Placental pericyte (primary cell): ENCODE measurements around the genes CEP192 and LDLRAD4.

DNA sequence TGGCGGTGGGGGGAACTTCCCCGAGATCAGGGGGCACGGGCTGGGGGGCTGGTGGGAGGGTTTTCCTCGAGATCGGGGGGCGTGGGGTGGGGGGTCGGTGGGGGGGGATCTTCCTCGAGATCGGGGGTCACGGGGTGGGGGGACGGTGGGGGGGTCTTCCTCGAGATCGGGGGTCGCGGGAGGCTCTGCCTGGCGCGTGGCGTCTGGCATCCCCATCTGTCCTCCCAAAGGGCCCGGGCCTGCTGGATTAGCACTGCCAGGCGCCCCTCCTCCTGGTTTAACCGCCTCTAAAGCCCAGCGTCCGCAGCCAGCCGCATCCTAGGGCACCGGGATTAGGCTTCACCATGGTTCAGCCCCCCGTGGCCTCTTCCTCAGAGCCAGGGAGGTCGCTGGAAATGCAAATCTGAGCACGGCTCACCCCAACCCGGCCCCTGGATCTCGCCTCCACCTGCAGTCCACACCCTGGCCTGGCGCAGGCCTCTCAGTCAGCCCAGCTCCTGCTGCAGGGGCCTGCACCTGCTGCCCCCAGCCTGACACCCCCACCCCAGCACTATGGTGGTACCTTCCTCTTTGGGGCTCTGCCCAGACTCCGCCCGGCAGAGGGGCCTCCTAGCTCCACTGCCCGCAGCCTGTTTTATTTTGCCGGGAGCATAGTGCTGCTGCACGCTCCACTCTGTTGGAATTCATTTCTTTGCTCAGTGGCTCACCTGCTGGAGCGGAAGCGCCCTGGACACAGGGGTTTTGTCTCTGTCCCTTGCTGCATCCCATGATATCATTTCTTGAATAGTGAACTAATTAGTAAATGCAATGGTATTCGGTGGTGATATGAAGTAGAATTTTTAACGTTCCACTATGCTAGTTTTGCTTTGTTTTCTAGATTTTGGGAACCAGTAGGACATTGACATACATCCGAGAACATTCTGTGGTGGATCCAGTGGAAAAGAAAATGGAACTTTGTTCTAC lies 13.2 kb downstream of the PRELID3A start:
- CAGE, long polyA plus RNA: no peak

- CAGE, long polyA plus RNA: no peak
Observed at GRCh38 chr18:12463125-12463649, 55.5 kb downstream of the PRELID3A start.

DNA sequence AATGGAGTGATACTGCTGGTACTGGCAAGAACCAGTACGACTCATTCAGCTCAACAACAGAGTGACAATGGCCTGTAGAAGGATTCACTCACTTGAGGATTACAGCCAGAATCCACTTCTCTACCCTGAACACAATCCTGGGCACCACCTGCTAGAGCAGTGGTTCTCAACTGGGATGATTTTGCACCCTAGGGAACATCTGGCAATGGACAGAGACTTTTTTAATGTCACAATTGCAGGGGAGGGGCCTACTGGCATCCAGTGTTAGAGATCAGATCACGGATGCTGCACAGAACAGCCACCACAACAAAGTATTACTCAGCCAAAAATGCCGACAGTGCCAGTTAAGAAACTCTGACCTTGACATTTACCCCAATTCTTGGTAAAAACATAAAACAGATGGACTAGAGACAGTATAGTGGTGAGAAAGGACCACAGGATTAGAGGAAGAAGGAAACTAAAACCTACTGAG lies 5.0 kb downstream of the SPIRE1 start:
- CAGE, long polyA plus RNA: no peak

GRCh38 chr18:12658351-12659065 lies 601 bp upstream of the SPIRE1 start:
- CAGE, long polyA plus RNA: no peak

GRCh38 chr18:12944811-12945263 lies 3.0 kb upstream of the SEH1L start:
- CAGE, long polyA plus RNA: no peak

DNA sequence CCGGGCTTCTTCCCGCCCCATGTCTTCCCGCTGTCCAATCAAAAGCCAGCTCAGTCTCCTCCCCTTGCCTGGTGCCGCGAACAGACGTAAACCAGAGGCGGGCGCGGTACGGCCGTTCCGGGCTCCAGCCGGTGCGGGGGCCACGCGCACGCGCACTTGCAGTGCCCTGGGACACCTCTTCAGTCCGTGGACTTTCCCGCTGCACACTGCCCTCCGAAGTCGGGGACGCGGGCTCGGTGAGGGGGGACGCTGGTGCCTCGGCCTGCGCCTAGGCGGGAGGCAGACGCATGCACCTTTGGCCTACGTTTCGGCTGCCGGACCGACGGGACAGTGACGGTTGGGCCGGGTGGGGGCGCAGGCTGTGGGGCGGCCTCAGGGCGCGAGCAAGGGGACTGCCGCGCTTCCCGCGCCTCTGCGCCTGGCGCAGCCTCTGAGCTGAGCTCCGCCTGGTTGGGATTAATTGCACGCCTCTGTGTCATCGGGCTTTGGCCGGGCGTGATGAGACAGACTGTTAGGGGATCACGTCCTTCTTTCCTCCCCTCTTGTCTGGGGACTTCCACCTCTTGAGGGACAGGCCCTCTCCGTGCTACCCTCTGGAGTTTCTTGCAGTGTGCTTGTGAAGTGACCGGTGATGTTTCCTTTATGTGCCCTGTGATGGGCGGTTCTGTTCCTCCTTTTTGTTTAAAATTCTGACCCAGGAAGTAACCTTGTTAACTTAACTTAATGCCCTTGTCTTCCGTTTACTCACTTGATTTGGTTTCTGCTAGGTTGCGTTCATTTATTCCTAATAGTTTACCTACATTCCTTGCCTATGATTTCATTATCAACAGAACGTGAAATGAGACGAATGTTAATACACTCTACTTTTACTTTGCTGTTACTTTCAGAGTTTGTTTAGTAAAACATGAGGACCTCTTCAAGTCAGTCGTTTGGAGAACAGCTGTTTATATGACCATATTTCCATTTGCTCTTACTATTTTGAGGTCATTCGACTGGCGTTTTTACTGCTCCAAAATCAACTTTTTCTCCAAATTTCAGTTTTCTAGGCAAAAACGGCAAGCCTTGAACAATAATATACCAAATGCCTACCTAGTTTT lies at the start of gene CEP192:
CEP192 (plus strand) TSS at position 161 of the 1,097 bp plus-strand sequence.
- CAGE, long polyA plus RNA: no peak

GRCh38 chr18:13001171-13001788 lies 10.1 kb downstream of the CEP192 start:
- CAGE, long polyA plus RNA: no peak

DNA sequence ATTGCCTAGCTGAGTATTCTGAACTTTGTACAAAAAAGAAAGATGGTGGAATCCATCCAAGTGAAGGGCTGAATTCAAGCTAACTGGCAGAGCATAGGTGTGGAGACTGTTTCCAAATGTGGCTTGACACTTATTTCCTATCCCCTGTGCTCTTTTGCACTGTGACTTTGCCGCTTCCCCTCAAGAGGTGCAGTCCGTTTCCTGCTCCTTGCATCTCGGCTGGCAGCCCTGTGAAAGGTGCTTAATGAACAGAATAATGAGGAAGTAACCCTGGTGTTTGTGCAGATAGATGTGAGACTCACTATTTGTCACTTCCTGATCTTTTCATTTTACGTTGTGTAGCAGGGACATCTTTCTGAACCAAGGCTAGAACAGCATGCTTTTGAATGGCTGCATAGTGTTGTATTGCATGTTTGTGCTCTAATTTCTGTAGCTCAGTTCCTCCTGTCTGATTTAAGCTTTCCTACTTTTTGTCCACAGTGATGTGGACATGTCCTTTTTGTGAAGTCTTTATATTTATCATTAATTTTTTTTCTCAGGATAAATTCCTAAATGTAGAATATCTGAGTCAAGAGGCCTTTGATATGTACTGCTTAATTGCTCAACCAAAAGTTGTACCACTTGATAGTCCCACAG lies 60.9 kb downstream of the CEP192 start:
- CAGE, long polyA plus RNA: no peak

DNA sequence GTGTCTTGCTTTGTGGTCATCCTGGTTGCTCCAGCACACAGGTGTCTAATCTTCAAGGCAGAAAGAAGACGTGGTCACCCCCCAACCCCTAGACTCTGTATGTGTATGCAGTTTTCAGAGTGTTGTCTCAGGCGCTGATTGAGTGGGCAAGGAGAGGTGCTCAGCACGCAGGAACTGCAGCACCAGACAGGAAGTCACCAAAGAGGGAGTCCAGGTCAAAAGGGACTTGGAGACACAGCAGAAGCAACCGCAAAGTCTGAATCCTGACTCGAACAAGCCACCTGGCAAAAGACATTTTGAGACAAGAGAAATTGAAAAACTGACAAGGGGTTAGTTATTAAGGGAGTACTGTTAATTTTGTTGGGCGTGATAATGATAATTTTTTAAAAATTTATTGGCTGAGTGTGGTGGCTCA lies 79.8 kb upstream of the LDLRAD4 start:
- CAGE, long polyA plus RNA: no peak

DNA sequence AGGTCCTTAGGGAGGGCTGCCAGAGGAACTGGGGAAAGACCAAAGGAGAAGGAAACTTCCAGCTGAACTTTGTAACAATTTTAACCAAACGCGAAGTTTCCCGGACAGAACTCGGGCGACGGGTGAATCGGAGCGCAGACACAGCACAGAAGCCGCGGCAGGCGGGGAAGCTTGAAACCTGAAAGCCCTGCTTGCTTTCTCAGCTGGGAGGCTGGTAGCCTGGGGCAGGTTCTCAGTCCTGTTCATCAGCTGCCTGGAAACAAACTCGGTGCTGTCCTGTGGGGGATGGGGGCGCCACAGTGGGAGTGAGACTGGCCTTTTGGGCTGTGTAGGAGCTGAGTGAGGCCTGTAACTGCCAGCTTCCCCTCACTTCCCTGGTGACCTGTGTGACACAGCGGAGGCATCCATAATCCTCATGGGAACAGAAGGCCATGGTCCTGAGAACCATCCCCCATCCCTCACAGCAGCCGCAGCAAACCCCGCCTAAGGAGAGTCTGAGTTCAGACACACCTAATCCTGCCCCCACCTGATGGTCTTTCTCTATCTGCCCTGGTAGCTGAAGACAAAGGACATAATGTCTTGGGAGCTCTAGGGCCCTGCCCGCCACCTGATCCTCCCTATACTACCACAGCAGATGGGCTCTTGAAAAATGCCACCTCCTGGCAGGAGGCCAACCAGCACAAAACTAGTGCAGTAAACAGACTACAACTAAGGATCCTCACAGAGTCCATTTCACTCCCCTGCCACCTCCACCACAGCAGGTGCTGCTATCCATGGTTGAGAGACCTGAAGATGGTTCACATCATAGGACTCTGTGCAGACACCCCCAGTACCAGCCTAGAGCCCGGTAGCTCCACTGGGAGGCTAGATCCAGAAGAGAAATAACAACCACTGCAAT lies 52.8 kb upstream of the LDLRAD4 start:
- CAGE, long polyA plus RNA: no peak

DNA sequence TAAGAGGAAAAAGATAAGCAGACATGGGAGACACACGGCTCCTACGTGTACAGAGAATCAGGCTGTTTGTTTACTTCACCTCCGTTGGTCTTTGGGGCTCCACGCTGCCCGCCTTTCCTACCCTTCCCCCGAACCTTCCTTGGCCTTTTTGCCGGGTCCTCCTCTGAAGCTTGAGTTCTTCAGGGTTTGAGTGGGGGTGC lies 22.8 kb upstream of the LDLRAD4 start:
- CAGE, long polyA plus RNA: no peak

DNA sequence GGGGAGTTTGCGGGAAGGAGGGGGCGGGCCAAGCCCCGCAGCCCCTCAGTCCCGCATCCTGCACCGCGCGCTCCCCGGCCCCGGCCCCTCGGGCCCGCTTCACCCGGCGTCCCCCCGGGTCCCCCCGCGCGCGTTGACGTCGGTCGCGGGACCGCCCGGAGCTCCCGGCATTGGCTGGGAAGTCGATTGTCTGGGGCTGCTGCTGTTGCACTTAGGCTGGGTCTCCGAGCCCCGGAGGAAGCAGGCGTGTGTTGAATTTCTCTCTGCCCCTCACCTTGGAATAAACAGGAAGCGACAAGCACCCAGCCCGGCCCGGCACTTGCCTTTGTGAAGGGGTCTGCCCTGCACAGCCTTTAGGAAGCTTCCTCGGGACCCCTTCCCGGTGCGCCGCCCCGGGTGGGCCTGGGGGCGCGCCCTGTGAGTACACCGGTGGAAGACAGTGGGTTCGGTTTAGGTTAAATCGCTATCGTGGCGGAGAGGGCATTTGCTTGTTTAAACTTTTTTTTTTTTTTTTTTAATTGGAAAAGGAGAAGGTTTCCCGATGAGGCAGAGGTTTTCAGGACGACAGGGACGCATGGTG lies at the start of gene LDLRAD4:
LDLRAD4 (plus strand) TSS at position 189 of the 580 bp plus-strand sequence.
- CAGE, long polyA plus RNA: no peak

GRCh38 chr18:13290837-13291777 lies 72.5 kb downstream of the LDLRAD4 start:
- CAGE, long polyA plus RNA: no peak

- CAGE, long polyA plus RNA: no peak
Observed at GRCh38 chr18:13434773-13435289, 216.3 kb downstream of the LDLRAD4 start.

- CAGE, long polyA plus RNA: no peak
Observed at GRCh38 chr18:13436607-13436991, 218.0 kb downstream of the LDLRAD4 start.

GRCh38 chr18:13455961-13456467 lies 237.5 kb downstream of the LDLRAD4 start:
- CAGE, long polyA plus RNA: no peak

- CAGE, long polyA plus RNA: no peak
Observed at GRCh38 chr18:13471903-13472633, 253.5 kb downstream of the LDLRAD4 start.

DNA sequence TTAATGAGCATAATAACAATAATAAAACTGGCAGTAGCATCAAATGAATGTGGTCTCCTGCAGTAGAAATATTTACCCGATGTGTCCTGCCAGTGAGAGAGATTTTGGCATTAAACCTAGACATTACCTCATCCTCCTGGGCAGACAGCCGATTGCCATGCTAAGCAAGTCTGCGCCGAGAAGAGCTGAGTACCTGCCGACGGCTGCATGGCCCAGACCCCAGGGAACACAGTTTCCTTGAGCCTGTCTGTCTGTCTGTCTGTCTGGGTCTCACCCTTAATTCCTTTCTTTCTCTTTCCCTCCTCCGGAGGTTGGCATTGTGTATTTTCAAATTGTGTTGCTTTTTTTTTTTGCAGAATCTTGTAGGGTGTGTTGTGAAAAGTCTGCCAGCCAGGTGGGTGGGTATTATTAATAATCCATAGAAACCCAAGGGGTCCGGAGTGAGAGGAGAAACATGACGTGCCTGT lies 225.1 kb downstream of the FAM210A start:
- CAGE, long polyA plus RNA: no peak

DNA sequence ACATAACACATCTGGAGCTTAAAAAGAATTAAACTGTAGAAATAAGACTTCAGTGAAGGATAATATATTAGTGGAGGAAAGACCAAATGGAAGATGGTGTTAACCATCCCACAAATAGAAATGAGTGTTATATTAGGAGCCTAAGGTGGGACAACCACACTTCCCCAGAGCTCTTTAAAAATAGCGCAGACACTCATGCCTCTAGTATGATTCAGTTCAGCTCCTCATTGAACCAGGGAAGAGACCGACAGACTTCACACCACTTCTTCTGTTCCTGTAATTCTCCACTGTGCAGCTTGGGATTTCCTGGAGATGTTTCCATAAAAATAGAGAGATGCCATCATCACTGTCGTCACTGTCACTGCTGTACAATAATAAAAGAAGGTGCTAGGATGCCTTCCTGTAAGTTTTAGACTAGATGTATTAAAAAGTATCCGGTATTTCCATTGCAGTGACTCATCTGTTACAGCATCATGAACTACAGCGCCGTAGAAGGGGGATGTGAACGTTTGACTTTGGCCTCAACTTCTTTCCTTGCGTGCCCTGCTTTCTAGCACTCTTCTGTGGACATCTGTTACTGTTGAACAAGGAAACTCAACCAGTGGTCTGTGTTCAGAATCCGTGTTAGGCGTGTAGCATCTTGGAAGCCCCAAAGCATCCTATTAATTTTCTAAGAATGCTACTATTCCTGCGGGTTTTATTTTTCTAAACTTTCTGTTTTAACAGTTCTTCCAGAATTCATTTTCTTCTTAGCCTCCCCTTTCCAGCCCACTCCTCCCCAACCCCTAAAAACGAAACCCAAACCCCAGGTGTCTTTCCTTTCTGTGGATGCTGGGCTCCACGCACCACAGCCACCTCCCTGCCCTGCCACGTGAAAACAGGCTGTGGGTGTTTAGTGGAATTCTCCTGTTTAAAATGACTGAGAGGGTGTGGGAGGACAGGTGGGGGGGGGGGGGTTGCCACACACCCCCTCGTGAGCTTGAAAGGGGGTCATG lies 110.8 kb downstream of the FAM210A start:
- CAGE, long polyA plus RNA: no peak

GRCh38 chr18:13707748-13708444 lies 18.5 kb downstream of the FAM210A start:
- CAGE, long polyA plus RNA: no peak